Testis (tissue), 5 donors: ENCODE measurements around the genes L3MBTL4 and PTPRM.

GRCh38 chr18:6039483-6040318 is 144.4 kb upstream of the TMEM200C start:
- PRO-cap, 3 experiments, result no peak in any of the 3 experiments
- RAMPAGE, long total RNA, 2 experiments, result no peak in any of the 2 experiments
- RRBS, result no CpG with 5 or more reads among the region's 6 CpGs

DNA sequence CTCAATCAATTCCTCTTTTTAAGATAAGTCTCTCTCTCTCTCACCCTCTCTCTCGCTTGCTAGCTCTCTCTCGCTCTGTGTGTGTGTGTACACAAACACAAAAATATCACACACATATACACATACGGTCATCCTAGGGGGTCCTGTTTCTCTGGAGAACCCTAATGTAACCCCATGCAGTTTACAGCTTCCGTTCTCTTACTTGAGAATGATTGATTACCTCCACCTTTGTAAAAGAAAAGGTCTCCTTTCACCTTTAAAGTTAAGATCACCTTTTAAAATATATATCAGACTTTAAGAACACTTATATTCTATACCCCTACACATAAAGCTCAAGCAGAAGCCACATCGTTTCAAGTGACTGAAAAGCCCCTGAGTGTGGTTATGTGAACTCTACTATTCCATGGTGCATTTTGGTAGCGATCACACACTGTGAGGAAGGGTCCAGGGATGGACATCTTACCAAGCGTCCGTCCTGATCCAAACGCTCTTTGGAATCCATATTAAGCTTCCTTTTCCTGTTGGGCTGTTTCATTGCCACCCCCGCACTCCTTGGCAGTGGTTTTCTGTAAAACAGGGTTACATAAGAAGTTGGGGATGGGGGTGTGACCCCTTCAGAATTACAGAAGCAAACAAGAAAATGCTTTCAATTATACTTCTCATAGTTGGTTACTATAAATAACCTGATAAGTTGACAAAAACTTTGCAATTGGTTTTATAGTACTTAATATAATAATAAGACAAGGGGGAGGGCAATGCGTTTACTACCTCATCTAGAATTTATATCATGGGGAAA is 103.4 kb downstream of the L3MBTL4 start:
- PRO-cap, 3 experiments, result no peak in any of the 3 experiments
- RAMPAGE, long total RNA, 2 experiments, result no peak in any of the 2 experiments
- RRBS, result no CpG with 5 or more reads among the region's 11 CpGs

- PRO-cap, 3 experiments, result peak in 2 of 3 experiments; most common plus-strand start chr18:6362926 (in 2); most common minus-strand start chr18:6362939 (in 1)
- RAMPAGE, long total RNA, 2 experiments, result no peak in any of the 2 experiments
- RRBS, result no CpG with 5 or more reads among the region's 8 CpGs
Observed at GRCh38 chr18:6362860-6363059, 52.0 kb downstream of the L3MBTL4 start.

DNA sequence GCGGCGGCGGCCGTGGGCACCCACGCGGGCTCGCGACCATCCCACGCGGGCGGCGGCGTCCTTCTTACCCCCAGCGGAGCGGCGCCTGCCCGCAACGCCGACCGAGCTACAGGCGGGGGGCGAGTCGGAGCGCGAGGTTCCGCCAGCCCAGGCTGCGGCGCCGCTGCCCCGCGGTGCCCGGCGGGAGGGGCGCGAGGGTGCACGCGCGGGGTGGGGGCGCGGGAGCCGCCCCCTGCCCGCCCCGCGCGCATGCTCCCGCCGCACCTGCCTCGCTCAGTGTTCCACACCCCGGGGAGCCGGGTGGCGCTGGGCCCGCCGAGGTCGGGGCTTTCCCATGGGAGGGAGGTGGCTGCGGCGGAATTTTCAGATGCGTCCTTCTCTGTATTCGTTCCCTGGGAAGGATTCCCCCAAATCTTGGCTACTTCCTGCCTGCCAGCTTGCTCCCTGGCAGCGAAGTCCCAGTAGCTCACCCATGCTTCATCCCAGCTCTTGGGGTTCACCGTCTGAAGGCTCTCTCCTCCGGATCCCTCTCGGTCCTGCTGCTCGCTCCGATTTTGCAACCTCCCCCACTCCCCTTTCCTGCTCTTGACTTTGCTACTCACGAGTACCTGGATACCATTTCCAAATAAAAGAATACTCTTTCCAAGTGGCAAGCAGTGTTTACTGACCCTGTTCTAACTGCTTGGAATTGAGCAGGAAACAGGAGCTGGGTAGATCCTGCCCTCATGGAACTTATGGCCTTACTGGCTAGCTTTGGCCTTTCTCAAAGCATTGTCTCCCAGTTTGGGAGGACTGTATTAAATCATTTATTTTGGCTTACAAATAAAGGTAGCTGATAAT is at the start of gene L3MBTL4:
Gene L3MBTL4, minus strand, starts transcription at position 179 of the 840 bp plus-strand sequence.
- PRO-cap, 3 experiments, result peak in 3 of 3 experiments; most common plus-strand start position 276 of the sequence (in 3); most common minus-strand start position 505 of the sequence (in 2)
- RAMPAGE, long total RNA, 2 experiments, result start-site peak on the minus strand in 1 of 2 experiments, centred at positions 142 to 544 of the sequence, 31 to 415 reads per replicate
- RRBS, result 2% methylated on average over 11 of the region's 65 CpGs

- PRO-cap, 3 experiments, result no peak in any of the 3 experiments
- RAMPAGE, long total RNA, 2 experiments, result no peak in any of the 2 experiments
- RRBS, result no CpG with 5 or more reads among the region's 19 CpGs
Observed at GRCh38 chr18:6557057-6557843, 142.5 kb upstream of the L3MBTL4 start.

- PRO-cap, 3 experiments, result peak in 2 of 3 experiments; most common plus-strand start chr18:6885406 (in 1); most common minus-strand start chr18:6885417 (in 2)
- RAMPAGE, long total RNA, 2 experiments, result no peak in any of the 2 experiments
- RRBS, result no CpG with 5 or more reads among the region's 6 CpGs
Observed at GRCh38 chr18:6885313-6885662, 155.8 kb downstream of the ARHGAP28 start.

GRCh38 chr18:7084118-7084514 is 33.5 kb downstream of the LAMA1 start:
- PRO-cap, 3 experiments, result no peak in any of the 3 experiments
- RAMPAGE, long total RNA, 2 experiments, result no peak in any of the 2 experiments
- RRBS, result no CpG with 5 or more reads among the region's 2 CpGs

DNA sequence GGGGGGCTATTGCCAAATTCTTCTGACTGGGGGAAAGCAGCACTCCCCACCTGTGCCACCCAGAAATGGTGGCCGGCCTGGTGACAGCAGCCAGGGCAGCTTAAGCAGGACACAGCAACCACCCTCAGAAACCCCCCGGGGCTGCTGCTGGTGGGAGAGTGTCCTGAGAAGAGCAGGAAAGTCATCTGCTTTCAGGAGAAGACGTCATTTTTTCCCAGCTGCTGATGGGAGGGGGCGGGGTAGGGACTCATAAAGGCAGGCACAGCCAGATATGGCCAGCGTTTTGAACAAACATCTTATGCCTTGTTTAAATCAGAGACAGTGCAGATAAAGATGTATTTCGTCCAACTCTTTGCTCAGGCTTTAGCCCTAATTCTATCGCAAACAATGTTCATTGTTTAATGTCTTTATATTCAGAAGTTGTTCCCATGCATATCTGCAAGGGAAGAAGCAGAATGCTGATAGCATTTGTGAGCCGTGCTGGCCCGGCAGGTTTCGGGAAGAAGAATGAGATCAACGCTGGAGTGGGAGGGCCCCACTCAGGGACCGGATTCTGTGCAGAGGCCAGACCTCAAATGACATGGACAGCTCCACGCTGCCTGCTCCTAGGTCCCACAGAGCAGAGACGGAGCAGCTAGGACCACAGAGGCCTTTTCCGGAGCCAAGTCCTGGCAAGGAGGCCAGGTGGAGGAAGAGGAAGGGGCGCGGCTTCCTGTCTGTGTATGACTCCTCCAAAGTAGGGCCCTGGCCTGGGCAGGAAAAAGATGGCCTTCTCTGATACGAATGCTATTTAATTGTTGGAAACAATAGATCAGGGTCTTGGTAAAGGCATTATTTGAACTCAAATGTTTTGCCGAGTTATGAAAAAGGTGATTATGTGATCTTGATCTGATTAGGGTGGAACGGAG is 139.7 kb downstream of the LRRC30 start:
- PRO-cap, 3 experiments, result peak in 3 of 3 experiments; most common plus-strand start position 567 of the sequence (in 3); most common minus-strand start position 479 of the sequence (in 1)
- RAMPAGE, long total RNA, 2 experiments, result no peak in any of the 2 experiments
- RRBS, result 55% methylated on average over 7 of the region's 20 CpGs

GRCh38 chr18:7566940-7567645 is at the start of gene PTPRM:
Gene PTPRM, plus strand, starts transcription at chr18:7567316.
- PRO-cap, 3 experiments, result peak in 3 of 3 experiments; most common plus-strand start chr18:7567316 (in 2); most common minus-strand start chr18:7567064 (in 2)
- RAMPAGE, long total RNA, 2 experiments, result start-site peak on the plus strand in 1 of 2 experiments, at chr18:7567467-7567598 at its widest, 21 reads per replicate
- RRBS, result 2% methylated on average over 53 of the region's 101 CpGs

DNA sequence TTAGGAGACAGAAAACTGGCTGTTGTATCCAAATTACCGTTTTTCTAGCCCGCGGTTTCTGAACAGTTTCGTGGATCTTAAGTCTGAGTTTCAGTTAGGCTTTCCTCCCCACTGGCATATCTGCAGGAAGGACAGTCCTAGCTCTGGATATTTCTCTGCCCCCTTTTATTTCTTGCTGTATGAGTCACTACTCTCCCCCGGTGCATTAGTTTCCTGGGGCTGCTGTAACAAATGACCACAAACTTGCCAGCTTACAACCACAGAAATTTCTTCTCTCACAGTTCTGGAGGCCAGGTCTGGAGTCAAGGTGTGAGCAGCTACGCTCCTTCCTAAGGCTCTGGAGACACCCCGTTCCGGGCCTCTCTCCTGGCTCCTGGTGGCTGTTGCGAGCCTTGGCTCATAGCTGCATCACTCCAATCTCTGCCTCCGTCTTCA is 34.0 kb downstream of the PTPRM start:
- PRO-cap, 3 experiments, result no peak in any of the 3 experiments
- RAMPAGE, long total RNA, 2 experiments, result no peak in any of the 2 experiments
- RRBS, result no CpG with 5 or more reads among the region's 10 CpGs

DNA sequence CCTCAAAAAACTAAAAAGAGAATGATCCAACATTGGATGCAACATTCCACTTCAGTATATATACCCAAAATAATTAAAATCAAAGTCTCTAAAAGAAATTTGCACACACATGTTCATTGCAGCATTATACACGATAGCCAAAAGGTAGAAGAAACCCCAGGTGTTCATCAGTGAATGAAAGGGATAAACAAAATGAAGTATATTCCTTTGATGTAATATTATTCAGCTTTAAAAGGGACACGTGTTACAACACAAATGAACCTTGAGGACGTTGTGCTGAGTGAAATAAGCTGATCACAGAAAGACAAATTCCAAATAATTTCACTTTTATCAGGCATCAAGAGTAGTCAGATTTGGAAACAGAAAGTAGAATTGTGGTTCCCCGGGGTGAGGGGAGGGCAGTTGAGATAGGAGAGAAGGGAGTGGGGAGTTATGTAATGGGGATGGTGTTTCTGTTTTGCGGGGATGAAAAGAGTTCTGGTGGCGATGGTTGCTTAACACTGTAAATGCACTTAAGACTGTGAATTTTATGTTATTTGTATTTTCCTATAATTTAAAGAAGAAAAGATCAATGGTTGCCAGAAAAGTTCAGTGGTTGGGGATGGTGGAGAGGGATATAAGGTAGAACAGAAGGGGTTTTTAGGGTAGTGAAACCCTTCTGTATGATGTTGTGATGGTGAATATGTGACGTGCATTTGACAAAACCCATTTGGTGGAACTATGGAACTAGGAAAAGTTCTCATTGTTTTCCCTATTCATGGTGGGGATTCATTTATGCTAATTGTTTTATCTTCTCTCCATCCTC is 89.1 kb downstream of the PTPRM start:
- PRO-cap, 3 experiments, result no peak in any of the 3 experiments
- RAMPAGE, long total RNA, 2 experiments, result no peak in any of the 2 experiments
- RRBS, result no CpG with 5 or more reads among the region's 7 CpGs

GRCh38 chr18:7688080-7688752 is 121.1 kb downstream of the PTPRM start:
- PRO-cap, 3 experiments, result no peak in any of the 3 experiments
- RAMPAGE, long total RNA, 2 experiments, result no peak in any of the 2 experiments
- RRBS, result no CpG with 5 or more reads among the region's 9 CpGs

GRCh38 chr18:8370620-8371183 is 238.5 kb upstream of the RAB12 start:
- PRO-cap, 3 experiments, result no peak in any of the 3 experiments
- RAMPAGE, long total RNA, 2 experiments, result no peak in any of the 2 experiments
- RRBS, result no CpG with 5 or more reads among the region's 1 CpG

DNA sequence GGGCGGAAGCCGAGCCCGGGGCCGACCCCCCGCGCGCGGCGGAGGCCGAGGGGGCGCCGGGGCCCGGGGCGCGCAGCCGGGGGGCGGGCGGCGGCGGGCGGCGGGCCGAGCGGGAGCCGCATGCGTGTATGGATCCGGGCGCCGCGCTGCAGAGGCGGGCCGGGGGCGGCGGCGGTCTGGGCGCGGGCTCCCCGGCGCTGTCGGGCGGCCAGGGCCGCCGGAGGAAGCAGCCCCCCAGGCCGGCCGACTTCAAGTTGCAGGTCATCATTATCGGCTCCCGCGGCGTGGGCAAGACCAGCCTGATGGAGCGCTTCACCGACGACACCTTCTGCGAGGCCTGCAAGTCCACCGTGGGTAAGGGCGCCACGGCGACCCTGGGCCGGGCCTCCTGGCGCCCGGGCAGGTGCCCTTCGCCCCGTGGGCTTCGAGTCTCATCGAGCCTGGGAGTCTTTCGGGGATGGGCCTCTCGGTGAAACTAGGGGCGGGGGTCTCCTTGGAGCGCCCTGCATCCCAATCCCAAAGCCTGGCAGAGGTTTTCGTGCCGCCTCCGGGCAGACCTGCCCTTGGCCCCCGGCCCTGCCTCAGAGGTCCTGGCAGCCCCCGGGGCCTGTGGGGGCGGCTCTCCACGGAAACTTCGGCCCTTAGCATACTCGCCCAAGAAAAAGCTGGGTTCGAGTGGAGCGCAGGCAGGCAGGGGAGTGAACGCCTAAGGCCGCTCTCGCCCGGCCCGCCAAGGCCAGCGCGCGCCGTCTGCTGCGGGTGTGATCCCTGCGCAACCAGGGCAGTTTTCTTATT is 560 bp downstream of the RAB12 start:
- PRO-cap, 3 experiments, result peak in 1 of 3 experiments; most common plus-strand start position 151 of the sequence (in 1)
- RAMPAGE, long total RNA, 2 experiments, result start-site peak on the plus strand in 1 of 2 experiments, centred at position 266 of the sequence, 17 reads per replicate
- RRBS, result 2% methylated on average over 22 of the region's 90 CpGs

GRCh38 chr18:8612015-8612697 is 2.9 kb downstream of the RAB12 start:
- PRO-cap, 3 experiments, result no peak in any of the 3 experiments
- RAMPAGE, long total RNA, 2 experiments, result no peak in any of the 2 experiments
- RRBS, result no CpG with 5 or more reads among the region's 14 CpGs

GRCh38 chr18:8623700-8624347 is 14.6 kb downstream of the RAB12 start:
- PRO-cap, 3 experiments, result peak in 1 of 3 experiments; most common plus-strand start chr18:8623994 (in 1)
- RAMPAGE, long total RNA, 2 experiments, result no peak in any of the 2 experiments
- RRBS, result no CpG with 5 or more reads among the region's 5 CpGs

DNA sequence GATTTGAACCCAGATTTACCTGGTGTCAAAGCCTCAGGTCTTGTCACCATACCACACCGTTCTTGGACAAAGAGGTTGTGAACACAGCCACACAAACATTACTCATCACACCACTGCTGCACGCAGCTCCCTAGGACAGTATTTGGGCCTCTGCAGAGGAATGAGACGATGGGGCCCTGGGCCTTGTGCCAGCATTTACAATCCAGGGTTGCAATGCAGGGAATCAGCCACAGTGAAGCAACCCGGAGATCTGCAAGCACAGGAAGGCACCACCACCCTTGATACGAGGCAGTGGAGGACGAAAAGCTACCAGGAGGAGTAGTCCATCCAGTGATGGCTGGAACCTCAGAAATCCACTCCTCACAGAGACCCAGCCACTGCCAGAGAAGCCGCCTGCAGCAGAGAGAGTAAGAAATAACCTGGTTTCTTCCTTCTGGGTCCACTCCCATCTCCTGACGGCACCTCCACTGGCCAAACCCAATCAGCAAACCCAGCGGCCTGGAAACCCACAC is 3.7 kb upstream of the MTCL1 start:
- PRO-cap, 3 experiments, result no peak in any of the 3 experiments
- RAMPAGE, long total RNA, 2 experiments, result no peak in any of the 2 experiments
- RRBS, result no CpG with 5 or more reads among the region's 9 CpGs

DNA sequence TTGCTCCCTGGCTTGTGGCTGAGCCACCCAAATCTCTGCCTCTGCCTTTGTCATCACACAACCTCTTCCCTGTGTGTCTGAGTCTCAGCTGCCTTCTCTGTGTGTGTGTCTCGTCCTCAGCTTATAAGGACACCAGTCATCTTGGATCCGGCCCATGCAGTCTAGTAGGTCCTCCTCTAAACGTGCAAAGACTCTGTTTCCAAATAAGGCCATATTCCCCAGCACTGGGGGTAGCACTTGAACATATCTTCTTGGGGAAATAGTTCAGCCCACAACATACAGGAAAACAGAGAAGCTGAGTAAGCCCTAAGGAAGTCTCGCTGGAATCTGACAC is 42.1 kb downstream of the MTCL1 start:
- PRO-cap, 3 experiments, result no peak in any of the 3 experiments
- RAMPAGE, long total RNA, 2 experiments, result no peak in any of the 2 experiments
- RRBS, result no CpG with 5 or more reads among the region's 4 CpGs

DNA sequence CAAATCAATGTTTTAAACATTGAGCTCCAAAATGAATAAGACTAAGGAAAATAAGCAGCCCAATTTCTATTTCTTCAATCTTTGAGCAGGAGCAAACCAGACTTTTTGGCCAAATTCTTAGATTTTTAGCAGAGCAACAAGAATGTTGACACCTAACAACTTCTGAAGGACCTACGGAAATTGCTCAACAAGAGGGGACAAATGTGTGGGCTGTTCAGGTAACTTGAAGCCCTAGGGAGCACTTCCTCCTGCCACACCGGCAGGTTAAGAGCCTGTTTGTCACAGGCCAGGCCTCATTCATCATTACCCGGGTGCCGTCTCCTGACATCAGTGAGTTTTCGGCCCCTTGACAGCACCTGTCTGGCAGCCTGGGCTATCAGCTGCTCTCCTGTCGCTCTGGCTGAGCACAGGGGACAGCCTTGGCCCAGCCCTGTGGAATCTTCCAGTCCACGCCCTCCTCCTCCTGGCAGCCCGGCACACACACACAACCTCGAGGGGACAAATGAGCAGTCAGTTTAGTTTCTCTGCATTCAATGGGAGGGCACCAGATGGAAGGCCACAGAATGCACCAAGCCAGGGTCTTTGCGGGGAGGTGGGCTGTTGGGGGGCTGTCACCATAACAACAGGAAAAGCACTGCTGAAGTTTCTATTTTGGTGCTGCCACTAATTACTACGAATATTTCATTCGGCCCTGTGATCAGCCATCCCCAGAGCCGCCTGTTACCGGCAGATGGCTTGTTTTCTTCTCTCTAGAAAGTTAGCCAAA is 190.1 kb upstream of the NDUFV2 start:
- PRO-cap, 3 experiments, result no peak in any of the 3 experiments
- RAMPAGE, long total RNA, 2 experiments, result no peak in any of the 2 experiments
- RRBS, result no CpG with 5 or more reads among the region's 14 CpGs

DNA sequence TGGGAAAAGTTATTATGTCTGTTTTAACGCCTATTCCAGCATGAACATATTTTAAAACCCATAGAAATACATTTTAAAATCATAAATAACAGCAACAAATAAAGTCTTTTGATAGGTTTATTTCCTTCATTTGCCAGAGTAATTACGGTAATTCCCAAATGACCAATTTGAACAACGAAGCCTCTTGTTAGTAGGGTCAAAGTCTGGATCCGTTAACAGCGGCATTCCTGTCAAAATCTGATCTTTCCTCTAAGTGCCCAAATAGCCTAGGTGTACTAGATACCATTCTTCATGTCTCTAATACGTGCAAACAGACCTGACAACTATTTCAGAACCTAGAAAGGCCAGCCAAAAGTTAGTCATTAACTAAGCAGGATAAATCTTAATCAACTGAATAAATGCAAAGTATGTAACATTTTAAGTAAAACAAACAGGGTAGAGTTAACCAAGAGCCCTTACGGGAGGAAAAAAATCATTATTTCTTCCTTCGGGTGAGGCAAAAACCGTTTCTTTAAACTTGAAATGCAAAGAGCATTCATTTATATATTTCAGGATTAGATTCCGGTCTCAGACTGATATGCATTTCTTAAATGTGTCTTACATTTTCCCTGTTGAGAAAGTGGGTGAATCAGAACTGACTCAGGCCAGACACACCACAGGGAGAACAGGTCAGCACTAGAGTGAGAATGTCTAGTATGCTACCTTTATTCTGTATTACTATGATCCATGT is 141.7 kb upstream of the NDUFV2 start:
- PRO-cap, 3 experiments, result no peak in any of the 3 experiments
- RAMPAGE, long total RNA, 2 experiments, result no peak in any of the 2 experiments
- RRBS, result no CpG with 5 or more reads among the region's 10 CpGs